ENCODE measurements around the gene CDC42BPA.

DNA sequence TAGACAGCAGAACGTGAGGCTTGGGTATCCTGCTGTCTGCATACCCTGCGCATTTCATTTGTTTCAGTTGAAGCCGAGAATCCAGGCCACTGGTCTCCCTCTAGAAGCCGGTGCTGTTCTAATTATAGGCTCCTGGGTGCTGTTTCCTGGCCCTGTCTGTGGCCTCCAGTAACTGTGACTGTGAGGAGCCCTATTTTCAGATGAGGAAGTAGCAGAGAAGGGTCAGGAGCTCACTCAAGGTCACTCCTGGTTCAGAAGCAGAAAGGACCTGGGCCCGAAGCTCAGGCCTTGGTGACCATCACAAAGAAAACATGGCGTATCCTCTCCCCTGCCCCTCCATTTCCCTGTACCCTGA lies 24.0 kb downstream of the COQ8A start:
- RRBS = no CpG with 5 or more reads among the region's 6 CpGs

- RRBS = no CpG with 5 or more reads among the region's 3 CpGs
These were observed 79.2 kb downstream of the COQ8A start for GRCh38 chr1:227019075-227019909.

GRCh38 chr1:227147206-227147718 lies 171.0 kb downstream of the CDC42BPA start:
- RRBS = no CpG with 5 or more reads among the region's 3 CpGs

DNA sequence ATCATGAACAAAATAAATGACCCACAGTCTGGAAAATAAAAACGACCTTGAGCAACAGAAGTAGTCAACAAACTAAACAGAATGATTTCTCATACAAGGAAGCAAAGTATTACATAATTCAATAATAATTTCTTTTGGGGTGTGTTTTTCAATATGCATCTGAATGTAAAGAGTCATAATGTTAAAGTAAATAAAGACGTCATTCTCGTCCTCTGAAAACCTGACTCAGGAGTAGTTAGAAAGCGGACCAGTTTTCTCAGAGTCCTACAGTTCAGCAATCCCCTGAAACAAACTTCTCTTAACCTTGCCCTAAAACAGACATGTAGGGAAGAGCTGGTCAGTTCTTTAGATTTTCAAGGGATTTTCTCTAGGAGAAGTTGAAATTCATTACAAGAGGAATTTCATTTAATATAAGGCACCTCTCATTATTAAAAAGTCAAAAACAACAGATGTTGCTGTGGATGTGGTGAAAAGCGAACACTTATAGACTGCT lies 18.5 kb downstream of the CDC42BPA start:
- RRBS = no CpG with 5 or more reads among the region's 5 CpGs

DNA sequence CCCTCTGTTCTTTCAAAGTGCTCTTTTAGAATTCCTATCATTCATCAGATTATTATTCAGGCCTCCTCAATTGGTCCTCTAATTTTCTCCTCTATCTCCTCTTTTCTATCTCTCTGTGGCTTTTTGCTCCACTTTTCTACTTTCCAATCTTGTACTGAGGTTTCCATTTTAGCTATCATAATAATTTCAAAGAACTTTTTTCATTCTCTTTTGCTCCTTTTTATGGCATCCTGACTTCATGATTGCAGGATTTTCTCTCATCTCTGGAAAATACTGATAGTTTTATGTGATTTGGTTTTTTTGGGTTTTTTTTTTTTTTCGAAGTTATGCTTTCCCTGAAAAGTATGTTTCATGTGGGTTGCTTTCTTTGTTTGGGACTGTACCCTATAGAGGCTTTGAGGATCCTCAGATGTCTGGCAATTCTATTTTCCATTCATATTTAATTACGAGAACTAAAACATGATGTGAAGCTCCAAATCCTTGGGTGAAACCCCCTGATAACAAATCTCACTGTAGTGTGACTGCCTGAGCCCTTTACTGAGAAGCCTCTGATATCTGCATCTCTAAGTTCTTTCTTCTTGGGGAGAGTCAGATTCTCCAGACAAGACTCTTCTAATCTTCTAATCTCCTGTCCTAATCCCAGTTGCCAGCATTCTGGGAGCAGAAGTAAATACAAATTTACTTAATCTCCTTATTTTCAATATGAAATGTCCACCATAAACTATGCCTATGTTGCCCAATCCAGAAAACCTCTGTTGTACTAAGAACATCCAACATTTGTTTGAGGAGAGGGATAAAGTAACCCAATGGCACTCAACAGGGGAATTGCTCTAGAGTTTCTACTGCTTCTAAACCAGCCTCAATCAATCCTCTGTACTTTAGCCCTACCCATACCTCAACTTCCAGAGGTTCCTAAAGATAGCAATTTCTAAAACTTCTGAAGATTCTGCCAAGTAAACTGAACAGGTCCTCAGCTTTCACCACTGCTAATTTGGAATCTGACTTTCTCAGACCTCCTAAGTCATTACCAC lies 15.3 kb downstream of the CDC42BPA start:
- RRBS = no CpG with 5 or more reads among the region's 2 CpGs

DNA sequence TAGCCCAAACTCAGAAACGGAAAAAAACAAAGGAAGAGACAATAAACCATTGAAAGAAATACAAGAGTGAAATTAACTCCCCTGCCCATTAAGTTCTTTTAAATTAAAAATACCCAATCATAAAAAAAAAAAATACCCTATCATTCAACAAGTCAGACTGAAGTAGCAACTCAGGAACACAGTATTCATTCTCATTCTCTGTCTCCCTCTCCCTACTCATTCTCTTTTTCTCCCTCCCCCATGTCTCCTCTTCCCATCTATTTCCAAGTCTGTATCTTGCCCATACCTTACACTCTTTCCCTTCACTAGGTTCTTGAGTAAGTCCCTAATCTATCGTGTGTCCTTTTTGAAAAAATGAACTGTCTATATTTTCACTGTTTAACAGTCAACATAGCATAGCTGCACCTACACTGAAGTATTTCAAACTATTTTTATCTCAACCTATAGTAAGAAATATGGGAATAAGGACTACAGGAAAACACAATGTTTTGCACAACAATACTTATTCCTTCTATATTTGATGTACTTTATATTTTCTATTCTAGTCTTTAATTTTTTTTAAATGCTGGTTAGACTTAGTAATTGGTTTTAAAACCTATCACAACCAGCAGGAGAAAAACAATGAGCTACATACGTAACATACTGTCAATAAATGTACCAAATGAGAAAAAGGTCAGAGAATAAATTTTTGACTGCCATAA lies 6.5 kb downstream of the CDC42BPA start:
- RRBS = no CpG with 5 or more reads among the region's 3 CpGs

DNA sequence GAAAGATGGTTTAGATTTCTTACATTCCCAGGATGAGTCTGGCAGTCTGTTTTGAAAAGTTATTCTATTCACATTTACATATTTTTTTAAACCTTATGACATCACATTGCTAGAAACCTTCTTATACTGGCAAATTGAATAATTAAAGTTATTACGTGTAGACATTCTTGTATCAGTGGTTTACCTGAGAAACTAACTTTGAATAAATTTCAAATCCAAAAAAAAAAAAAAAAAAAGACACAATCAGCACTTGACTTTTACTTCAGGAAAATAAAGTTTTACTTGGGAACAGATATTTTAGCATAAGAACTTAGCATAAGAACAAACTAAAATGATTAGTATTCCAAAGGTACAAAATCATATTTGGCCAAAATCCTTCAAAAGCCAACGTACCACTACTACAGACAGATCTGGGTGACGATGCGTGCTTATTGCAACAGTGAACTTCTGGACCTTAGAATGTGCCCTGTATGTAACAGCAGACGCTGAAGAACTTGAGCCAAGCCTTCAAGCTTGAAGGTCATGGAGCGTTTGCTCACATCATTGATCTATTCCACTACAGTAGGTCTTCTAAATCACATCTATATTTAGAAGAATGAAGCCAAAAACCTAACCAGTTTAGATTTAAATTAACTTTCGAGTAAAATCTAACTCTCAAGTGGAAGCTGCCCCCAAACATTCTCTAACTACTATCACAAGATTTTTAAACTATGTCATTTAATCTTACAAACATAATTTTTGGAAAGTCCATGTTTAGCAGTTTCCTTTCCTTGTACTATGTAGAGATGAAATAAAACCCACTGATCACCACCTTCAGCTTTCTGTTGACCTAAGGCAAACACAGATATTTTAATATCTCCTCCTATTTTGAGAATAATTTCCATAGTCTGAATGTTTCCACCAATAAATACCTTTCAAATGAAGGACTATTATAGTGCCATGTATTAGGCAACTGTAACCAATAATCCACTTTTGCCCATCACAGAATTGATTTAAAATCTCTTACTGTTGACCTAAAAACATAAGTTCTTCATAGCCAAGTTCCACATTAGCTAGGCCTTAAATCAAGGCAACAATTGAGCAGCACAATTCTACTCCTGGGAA lies 2.2 kb downstream of the CDC42BPA start:
- RRBS = no CpG with 5 or more reads among the region's 7 CpGs

GRCh38 chr1:227316843-227317443 lies 1.3 kb downstream of the CDC42BPA start:
- RRBS = no CpG with 5 or more reads among the region's 8 CpGs

- RRBS = 3% methylated on average over 35 of the region's 99 CpGs
These were observed at the start of gene CDC42BPA for GRCh38 chr1:227317665-227318667. Gene CDC42BPA, minus strand, starts transcription at chr1:227318492.

GRCh38 chr1:227560476-227561085 lies 2.8 kb upstream of the ZNF678 start:
- RRBS = 88% methylated on average over 8 of the region's 46 CpGs

DNA sequence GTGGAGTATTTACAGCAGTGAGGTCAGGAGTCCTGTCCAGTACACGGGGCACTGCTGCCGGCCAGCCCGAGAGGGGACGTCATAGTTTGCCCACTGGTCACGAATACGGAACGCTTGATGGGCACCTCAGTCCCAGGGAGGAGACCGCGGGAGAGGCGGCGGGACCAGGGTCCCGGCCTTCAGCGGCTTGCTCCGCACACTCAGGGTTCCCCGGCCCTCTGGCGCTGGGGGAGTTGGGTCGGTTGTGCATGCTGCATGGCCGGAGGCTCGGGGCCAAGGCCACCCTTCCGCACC lies 28.8 kb upstream of the PRSS38 start:
- RRBS = 47% methylated on average over 6 of the region's 20 CpGs

- RRBS = 71% methylated on average over 6 of the region's 26 CpGs
These were observed 51.8 kb downstream of the WNT9A start for GRCh38 chr1:227895767-227896560.

DNA sequence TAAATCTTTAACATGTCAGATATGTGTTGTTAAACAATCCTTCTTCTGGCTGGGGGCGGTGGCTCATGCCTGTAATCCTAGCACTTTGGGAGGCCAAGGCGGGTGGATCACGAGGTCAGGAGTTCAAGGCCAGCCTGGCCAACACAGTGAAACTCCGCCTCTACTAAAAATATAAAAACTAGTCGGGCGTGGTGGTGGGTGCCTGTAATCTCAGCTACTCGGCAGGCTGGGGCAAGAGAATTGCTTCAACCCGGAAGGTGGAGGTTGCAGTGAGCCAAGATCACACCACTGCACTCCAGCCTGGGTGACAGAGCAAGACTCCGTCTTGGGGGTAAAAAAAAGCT lies 37.7 kb downstream of the WNT9A start:
- RRBS = no CpG with 5 or more reads among the region's 9 CpGs

GRCh38 chr1:227943930-227944531 lies 3.7 kb downstream of the WNT9A start:
- RRBS = no CpG with 5 or more reads among the region's 21 CpGs

DNA sequence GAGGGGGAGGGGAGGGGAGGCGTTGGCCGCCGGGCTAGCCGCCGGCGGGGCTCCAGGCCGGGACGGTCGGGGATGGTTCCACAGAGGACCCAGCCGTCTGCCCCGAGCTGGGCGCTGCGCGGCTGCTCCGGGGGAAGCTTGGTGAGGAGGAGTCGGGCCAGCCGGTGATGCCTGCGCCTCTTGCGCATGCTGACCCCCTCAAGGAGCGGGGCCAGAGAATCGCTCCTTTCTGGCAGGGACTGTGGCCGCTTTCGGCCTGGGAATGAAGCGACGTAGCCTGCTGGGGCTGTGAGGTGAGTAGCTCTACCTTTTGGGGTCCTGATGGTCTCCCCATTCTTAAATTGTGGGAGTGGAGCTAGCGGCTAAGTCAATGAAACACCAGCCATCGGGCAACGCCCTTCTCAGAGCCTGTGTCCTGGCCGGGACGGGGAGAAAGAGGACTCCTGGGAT lies 602 bp upstream of the WNT9A start:
- RRBS = 2% methylated on average over 14 of the region's 30 CpGs

DNA sequence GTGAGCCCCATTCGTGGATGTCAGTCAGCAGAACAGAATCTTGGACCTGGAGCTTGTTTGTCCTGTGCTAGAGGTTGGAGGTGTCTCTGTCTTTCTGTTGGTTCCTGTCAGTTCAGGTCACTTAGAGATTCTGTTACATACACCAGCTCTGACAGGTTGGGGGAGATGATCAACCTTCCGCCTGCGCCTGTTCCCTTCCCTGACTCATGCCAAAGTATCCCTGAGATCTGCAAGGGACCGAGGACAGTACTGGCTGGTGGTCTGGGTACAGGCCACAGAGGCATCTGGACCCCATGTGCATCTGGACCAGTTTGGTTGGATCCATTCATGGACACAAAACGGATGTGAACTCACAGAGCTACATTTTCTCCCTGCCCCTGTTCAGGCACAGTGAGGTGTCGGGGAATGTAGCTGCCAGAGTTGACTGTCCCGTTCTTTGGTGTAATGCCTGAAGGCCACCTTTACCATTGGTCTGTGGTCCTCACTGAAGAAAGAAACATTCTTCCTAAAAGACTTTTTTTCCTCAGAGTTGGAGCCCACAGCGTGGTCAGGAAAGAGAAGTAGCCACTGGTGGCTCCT lies 10.1 kb downstream of the ARF1 start:
- RRBS = no CpG with 5 or more reads among the region's 8 CpGs

DNA sequence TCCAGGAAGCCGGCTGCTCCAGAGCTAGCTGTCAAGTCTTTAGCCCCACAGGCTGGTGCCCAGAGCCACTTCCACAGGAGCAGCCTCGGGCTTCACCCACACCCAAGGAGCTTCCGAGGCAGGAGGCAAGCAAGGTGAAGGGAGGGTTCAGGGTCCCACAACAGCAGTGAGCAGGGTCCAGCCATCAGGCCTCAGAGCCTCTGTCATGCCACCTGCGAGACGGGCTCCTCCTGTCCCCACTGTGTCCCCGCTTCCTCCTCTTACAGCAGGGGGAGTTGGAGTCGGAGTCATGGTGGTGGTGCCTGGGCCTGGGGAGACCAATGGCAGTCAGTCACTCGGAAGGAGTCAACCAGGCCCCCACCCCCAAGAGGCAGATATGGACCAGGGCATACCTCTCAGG lies 2.2 kb downstream of the C1orf35 start:
- RRBS = no CpG with 5 or more reads among the region's 8 CpGs

DNA sequence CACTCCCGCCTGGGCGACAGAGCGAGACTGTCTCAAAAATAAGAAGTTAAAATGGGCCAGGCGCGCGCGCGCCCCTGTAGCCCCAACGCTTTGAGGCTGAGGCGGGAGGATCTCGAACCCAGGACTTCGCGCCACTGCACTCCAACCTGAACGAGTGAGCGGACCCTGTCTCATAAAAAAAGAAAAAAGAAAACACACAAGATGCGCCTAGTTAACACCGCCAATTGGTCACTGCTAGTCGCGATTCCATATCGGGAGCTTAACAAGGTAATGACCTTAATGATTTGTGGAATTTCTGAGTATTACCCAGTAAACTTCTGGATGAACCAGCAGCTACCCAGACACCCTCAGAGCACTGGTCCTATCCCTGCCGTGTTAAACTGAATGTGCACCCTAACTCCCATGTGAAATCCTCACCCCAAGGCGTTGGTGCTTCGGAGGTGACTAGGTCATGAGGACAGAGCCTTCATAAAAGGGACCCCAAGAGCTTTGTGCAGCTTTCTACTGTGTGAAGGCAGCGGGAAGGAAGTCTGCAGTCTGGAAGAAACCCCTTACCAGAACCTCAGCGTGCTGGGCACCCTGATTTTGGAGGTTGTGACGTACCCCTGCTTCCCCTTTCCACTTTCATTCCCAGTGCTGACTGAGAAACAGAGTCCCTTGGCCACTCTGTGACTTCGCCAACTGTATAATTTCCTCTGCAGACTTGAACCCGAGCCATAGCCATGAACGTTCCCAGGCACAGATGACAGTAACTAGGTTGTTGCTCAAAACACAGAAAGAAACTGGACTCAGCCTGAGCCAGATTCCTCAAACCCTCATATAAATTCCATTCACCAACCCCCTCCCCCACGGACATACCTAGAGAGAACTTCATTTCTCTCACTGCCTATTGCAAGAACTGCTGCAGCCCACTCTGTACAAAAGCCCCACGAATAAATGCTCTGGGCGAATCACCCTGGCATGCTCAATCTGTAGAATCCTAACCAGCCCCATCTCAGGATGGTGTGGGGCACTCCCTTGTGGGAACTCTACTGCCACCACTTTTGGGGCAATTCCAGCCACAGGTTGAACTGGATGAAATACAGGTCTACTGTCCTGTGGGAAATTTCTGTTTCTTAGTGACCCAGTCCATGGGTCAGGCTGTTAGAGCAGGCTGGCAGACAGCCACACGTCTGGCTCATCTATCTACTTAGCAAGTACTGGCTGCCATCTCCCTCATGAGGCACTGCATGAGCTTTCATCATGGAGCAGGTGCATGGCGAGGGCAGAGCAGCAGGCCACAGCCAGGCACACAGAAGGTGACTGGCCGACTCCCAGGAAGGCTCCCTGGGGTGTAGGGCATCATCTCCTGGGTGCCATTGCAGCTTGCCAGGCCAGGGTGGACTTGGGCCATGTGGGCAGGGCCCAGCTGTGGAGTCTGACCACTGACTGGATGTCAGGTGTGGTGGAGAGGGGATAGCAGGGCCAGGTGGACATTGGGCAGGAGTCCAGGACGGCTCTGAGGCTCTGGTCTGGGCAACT lies 1.2 kb upstream of the C1orf35 start:
- RRBS = no CpG with 5 or more reads among the region's 36 CpGs

DNA sequence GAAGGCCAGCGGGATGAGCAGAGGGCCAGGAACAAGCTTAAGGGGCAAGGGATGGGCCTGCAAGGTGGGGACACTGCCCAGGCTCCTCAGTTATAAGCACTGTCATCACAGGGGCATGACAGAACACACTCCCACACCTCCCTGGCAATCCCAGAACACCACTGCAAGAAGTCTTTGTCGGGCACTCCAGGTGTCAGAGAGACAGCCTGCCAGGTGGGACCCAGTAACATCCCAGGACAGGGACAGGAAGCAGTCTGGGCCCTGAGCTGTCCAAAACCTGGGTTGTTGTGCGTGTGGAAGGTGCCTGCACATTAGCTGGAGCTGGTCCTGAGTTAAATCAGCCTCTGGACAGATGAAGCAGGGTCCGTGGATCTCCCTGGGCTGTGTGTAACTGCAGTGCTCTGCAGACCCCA lies 2.7 kb upstream of the C1orf35 start:
- RRBS = no CpG with 5 or more reads among the region's 4 CpGs

GRCh38 chr1:228106380-228107021 lies 2.6 kb downstream of the MRPL55 start:
- RRBS = no CpG with 5 or more reads among the region's 15 CpGs

All from UCH-1 (cell line).